Frontal cortex (tissue), 2 donors: Measurements from ENCODE around the genes SLC26A6 and PRKAR2A.

GRCh38 chr3:47421476-47422029, 40.7 kb downstream of the PTPN23 start:
- RAMPAGE, long total RNA, result no peak

DNA sequence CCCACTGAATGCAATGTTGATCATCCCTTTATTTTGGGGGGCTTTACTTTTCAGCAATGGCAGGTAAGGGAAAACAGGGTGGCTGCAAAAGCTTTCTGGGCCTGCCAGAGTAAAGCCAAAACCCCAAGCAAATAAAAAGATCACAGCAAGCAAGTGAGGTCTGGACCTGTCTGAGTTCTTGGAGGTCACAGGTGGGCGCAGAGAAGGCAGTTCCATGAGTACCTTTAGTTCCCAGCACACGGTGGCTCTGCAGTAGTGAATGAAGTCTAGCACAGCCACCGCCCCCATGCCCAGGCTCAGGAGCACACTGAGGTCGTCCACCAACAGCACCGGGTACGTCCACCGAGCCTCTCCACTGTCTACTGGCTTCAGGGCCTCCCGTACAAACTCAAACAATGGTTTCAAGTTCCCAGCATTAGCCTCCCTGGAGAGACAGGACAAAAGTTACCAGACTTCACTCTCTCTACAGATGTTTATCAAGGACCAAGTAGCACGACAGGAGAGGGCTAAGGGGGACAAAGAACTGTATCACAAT, 12.0 kb downstream of the ELP6 start:
- RAMPAGE, long total RNA, result no peak

DNA sequence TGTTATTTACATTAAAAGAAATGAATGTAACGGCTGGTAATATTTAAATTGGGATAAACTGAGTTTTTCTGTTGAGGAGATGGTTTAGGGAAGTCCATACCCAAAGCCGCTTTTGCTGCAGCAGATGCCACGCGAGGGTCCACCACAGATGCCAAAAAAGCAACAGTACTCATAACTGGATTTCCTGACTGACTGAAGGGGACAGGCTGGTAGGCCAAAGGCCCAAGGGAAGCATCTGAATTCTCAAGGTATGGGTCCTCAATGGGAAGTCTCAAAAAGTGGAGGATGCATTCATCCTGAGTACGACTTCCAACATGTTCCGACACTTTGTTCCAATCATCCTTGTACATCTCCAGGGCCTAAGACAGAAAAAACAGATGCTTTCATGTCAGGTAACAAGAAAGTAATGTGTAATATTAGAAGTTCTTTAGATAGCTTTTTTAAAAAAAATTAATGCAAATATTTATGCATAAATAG, 83.6 kb upstream of the CSPG5 start:
- RAMPAGE, long total RNA, result no peak

DNA sequence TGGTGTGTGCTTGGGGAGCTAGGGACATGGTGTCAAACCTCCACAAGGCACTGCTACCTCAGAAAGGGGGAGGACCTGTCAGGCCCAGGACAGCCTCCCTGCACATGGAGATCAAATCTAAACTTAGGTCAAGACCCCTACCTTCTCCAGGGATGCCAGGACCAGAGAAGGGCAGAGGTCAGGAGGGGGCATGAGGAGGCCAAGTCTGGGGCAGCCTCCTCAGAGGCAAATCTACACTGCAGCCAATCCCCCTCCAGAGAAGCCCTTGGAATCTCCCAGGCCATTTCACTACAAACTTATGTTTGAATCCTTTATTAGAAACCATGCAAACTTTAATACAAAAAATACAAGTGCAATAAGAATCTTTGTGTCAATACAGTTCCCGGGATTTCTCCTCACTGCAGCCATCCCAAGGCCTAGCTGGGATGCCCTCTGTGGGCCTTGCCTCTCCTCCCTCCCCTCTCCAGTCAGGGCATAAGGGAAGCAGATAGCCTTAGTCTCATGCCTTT, 48.4 kb downstream of the DHX30 start:
- RAMPAGE, long total RNA, result no peak

- RAMPAGE, long total RNA, result no peak
Observed at GRCh38 chr3:47909602-47909914, 106.6 kb downstream of the DHX30 start.

DNA sequence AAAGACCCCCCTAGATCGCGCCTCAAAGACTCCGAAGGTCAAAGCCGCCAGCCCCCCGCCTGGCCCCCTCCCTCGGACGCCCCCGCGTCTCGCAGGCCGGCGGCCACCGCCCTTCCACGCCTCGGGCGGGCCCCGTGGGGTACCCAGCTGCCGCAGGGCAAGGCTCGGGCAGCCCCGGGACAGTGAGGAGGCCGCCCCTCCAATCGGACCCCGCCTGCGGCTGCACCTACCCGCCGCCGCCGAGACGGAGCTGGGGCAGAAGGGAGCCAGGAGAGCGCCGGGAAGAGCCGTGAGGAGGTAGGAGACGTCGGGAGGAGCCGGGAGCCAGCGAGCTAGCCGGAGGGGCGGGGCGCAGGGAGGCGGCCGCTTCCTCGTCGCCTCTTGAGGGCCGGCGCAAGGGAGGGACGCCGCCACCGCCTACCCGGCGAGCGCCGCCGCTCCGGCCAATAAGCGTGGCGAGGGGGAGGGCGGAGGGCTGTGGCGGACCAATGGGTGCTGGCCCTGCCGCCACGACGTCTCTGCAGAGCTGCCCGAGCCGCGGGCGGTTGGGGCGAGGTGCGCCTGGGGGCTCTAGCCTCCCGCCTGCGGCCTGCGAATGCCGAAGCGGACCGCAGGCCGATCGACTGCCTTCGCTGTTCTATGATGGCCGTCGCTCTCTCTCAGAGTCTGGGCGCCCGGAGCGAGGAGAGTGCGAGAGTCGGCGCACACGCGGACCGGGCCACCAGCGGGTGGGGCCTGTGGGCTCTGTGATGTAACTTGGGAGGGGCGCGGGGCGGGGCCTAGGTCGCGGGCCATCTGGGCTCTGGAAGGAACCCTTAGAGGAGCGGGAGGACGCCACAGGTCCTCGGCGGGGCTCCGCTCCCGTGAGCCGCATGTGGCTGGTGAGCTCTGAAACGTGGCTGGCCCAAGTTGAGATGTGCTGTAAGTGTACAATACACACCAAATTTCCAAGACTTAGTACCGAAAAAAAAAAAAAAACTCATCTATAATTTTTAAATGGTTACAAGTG, 72.6 kb upstream of the MAP4 start:
- RAMPAGE, long total RNA, result start-site peak on the minus strand centred at position 295 of the sequence, 79 bp wide, 1,753 and 130 reads in 2 replicates

DNA sequence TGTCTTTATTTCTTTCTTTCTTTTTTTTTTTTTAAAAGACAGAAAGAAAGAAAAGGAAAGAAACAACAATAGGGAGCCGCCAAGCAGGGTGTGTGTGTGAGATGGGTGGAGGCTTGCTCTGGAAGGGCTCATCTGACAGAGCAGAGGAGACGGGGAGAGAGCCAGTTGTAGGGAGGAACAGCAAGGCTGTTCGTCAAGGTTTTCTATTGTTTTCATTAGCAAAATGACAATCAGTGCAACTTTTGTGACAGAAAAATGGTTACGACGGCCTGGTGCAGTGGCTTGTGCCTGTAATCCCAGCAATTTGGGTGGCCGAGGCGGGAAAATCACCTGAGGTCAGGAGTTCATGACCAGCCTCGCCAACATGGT, 69.2 kb downstream of the CDC25A start:
- RAMPAGE, long total RNA, result no peak

DNA sequence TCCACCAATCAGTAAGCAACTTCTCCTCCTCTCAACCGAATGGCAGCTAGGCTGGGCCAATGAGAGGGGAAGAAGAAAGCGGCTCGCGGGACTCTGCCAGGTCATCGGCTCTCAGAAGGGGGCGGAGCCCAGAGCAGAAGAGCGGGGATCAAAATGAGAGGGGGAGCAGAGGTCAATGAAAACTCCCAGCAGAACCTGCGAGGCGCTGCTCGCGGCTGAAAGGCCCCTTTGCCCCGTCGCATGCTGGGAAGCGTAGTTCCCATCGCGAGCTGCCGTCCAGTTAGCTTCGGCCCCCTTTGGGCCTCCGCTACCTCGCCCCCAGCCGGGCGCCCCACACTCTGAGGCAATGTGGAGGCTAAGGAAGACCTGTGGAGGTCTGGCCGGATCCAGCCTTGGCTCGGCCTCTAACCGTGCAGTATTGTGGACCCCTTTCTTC, 268 bp upstream of the CDC25A start:
- RAMPAGE, long total RNA, result no peak

DNA sequence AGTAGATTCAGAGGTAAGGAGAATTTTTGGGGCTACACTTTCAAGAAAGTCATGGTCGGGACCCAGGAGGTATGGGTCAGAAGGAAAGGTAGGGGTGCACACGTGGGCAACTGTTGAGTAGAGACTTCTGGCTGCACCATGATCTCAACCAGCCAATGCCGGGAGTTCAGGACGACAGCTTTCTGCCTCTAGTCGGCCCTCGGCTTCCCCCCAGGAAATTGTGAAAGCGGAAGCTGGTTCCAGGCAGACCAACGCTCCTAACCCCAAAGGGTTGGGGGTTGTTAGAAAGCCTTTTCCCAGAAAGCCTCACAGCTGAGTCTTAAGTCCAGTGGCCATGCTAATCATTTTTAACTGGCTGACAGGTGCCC, 1.8 kb upstream of the SPINK8 start:
- RAMPAGE, long total RNA, result no peak

DNA sequence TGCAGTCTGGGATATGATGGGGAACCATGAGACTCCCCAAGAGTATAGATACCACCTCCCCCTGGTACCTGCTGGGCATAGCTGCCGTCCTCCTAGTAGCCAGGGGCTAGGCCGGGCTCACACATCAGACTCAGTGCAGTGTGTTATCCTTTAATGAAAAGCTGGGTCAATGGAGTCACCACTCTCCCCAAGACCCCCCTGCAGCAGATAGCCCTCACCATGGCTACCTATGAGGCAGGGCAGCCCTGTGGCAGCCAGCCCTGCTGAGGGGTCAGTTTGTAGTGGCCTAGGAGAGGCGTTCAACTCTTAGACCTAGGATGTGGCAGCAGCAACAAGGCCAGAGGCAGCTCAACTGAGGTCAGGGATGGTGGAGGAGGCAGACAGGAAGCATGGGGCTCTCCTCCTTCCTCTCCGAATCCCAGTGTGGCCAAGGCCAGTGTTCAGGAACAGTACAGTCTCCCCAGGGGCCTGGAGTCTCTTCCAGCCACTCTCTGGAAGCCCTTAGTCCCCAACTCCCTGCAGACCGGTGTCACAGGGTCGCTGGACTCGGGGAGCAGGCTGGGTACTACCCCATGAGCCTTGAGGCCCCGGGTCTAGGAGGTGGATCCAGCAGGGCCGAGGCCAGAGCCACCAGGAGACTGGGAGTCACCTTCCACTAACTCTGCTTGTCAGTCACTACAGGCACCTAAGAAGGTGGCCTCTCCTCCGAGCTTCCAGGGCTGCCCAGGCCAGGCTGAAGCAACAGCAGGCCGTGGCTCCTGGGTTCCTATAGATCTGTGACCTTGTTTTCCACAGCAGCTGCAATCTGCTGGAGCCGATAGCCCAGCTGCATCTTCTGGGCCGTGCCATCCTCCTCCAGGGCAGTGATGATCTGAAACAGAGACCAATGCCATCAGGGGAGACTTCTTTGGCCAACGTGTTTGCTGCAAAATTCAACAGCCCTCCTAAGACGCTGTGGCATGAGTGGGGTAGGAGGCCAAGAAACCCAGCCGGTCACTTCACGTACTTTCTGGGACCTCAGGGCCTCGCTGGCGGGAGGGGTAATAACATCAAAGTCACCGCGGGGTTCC, 25.8 kb downstream of the PLXNB1 start:
- RAMPAGE, long total RNA, result no peak

- RAMPAGE, long total RNA, result no peak
Observed at GRCh38 chr3:48464988-48465457, 1.0 kb upstream of the TREX1 start.

DNA sequence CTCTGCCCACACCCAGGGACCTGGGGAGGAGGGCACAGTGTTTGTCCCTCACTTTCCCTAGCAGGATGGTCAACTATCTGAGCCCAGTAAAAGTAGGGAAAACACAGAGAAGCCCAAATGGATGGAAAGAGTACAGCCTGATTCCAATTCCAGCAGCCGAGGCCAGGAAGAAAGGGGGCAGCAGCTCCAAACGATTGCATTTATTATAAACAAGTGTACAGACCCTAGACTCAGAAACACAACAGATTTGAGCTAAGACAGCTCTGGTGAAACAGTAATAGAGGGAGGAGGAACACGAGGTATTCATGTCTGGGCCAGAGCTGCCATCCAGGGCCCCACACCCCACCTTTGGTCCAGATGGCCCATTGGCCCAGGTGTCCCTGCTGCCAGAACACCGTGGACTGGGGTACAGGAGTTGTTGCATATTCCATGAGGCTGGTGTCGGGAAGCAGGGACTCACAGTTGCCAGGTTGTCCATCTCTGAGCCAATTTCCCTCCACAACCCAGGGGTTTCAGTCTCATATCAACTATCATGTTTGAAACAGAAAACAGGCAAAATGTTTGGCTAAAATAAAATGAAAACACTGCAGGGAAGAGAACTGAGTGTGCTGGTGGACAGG, 1.8 kb downstream of the TREX1 start:
- RAMPAGE, long total RNA, result no peak

DNA sequence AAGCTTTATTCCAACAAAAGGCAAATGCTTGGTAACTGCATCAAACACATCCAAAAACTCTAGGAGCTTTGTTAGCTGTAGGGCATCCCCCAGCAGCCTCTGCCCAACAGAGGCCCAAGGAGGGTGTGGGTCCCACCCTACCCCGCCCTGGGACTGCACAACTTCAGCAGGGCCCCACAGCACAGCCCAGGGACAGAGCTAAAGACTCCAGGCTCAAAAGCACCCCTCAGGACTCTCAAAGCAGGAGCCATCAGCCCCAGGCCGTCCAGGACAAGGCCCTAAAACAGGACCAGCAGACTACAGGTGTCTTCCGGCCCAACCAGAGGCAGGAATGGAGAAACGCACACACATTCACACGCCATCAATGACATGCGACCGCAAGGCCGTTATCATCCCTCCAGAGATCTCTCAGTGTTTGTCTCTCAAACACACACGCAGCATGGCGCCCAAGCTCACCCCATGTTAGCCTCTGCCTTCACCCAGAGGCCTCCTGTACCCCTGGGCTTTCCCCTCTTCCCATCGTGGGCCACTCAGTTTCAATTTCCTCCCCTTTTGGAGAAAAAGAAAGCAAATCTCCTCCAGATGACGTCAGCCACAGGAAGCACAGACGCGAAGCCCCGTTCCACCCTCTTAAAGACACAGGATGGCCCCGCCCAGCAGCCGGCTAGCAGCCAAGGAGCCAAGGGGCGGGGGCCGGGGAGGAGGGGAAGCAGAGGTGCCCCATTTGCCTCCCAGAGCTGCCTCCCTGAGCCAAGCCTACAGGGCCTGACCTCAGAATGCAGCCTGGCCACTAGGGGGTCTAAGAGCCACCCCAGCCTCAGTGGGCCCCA, 6.7 kb downstream of the TREX1 start:
- RAMPAGE, long total RNA, result start-site peak on the minus strand centred at position 550 of the sequence, 82 bp wide, 2,324 and 273 reads in 2 replicates

GRCh38 chr3:48503026-48503379, 971 bp downstream of the SHISA5 start:
- RAMPAGE, long total RNA, result no peak

DNA sequence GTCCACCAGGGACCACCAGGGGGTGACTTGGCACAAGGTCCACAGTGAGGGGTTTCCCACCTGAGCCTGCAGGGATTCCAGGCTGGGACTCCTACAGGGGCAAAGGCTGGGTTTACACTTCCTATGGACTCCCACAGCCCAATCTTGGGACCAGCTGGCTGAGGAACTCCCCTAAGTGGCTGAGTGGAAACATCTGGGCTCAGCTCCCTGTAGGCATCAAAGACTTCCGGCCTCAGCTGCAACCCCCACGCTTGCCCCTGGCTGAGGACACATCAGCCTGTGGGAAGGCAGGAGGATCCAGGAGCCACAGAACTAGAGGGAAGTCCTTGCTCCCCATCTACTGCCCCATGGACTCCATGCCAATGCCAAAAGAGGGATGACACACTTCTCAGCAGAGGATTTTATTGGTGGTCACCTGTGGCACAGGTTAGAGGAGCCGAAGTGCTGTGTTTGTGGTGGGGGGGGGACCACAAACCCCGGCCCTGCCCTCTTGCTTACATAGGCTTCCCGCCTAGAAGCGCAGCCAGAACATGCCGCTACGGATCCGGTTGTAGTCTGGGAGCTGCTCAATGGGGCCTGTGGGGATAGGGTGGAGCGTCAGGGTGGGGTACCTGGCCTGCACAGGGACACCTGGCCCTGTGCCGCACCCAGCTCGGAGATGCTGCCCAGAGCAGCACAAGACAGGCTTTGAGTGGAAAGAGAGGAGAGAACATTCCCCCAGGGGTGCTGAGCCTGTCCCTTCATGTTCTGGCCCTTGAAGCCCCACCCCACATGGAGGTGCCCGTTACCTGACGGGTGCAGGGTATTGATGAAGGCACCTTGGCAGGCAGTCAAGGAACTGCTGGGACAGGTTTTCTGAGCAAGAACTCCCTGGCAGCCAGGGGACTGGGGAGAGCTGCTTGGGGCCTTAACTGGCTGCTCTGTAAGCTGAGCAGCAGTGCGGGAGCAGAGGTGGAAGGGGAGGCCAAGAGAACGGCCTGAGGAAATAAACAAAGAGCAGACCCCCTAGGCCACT, 3.8 kb upstream of the COL7A1 start:
- RAMPAGE, long total RNA, result no peak

DNA sequence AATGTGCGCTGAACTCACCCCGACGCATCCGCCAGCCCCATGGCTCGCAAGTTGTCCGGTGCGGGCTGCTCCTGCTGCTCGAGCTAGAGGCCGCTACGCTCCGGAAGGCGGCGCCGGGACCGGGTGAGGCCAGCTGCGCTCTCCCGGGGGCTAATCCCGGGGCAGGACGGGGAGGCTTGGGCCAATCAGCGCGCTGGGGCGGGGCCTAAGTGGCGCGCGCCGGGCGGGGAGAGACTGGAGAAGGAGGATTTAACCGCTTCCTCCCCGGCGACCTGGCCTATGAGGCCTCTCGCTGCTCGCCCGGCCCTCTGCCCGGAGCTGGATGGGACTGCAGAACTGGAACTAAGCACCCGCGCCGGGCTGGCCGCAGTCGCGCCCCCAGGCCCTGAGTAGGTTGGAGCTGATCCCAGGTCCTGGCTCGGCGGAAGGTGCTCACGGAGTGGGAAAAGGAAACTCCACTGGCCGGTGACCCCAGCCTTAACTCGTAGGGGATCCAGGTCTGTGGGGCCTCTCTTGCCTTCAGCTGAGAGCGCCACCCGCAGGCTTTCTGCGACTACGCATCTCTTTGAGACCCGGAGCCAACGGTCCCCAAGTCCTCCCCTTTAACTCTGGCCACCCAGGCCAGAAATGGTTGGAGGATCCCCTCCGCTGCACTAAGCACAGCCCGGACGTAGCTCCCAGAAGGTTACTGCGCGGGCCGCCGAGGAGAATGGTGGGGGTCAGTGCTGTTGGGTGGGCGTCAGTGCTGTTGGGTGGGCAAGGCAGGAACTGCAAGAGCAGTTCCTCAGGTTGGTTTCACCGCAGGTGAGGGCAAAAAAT, at the start of gene SLC26A6:
Gene SLC26A6 (minus strand): TSS at position 109 of the 819 bp plus-strand sequence.
- RAMPAGE, long total RNA, result no peak

GRCh38 chr3:48691968-48692311, 6.2 kb upstream of the NCKIPSD start:
- RAMPAGE, long total RNA, result no peak

- RAMPAGE, long total RNA, result no peak
Observed at GRCh38 chr3:48734917-48735403, 17.9 kb upstream of the IP6K2 start.

DNA sequence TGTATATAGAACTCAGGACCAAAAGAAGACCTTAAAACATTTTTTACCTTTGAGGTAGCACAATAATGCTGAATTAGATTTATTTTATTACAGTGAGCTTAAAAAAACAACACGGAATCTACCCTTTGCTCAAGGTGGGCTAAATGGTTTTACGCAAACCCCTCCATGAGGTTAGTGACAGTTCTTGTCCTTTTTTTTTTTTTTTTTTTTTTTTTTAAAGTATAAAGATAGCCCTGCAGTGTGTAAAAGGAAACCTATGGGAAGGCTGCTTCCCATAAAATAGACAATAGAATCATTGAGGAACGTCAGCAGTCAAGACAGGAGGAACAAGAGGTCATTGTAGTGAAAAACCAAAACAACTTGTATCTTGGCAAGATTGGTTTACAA, 29.8 kb upstream of the IP6K2 start:
- RAMPAGE, long total RNA, result no peak

- RAMPAGE, long total RNA, result no peak
Observed at GRCh38 chr3:48846974-48848067, at the start of gene PRKAR2A. Gene PRKAR2A, minus strand, starts transcription at chr3:48847874.